A375 (cell line): Measurements from ENCODE around the genes TXNDC2, NAPG and CHMP1B.

DNA sequence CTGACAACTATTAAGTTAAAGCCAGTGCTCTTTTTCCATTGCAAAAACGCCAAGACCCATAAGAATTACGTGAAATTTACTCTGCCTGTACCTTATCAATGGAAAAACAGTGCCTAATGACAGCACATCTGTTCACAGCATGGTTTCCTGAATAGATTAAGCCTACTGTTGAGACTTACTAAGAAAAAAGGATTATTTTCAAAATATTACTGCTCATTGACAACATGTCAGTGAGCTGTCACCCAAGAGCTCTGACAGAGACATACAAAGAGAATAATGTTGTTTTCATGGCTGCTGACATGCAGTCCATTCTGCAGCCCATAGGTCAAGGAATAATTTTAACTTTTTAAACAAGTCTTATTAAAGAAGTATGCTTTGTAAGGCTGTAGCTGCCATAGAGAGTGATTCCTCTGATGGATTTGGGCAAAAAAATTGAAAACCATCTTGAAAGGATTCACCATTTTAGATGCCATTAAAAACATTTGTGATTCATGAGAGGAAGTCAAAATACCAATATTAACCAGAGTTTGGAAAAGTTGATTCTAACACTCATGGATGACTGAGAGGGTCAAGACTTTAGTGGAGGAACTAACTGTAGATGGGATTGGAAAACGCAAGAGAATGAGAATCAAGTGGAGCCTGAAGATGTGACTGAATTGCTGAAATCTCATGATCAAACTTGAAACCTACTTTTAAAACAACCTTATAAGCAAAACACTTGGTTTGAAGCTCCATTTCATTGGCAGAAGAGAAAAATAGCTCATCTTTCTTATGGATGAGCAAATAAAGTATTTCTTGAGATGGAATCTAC is 53.2 kb downstream of the ANKRD12 start:
- RAMPAGE, long total RNA, result no peak

GRCh38 chr18:9333890-9334320 is 668 bp upstream of the TWSG1 start:
- RAMPAGE, long total RNA, result no peak

DNA sequence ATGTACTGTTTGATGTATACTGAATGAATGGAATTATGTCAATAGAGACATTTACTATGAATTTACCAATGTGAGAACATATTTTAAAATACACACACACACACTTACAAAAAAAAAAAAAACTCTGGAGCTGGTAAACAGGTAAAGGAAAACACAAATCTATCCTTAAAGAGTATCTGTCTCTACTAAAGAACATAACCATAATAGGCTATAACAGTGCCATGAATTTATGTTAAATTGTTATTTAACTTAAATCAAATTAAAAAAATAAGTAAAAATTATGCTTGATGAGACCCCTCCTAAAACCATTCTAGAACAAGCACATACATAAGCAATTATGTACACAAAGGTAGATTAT is 21.8 kb downstream of the PPP4R1 start:
- RAMPAGE, long total RNA, result no peak

DNA sequence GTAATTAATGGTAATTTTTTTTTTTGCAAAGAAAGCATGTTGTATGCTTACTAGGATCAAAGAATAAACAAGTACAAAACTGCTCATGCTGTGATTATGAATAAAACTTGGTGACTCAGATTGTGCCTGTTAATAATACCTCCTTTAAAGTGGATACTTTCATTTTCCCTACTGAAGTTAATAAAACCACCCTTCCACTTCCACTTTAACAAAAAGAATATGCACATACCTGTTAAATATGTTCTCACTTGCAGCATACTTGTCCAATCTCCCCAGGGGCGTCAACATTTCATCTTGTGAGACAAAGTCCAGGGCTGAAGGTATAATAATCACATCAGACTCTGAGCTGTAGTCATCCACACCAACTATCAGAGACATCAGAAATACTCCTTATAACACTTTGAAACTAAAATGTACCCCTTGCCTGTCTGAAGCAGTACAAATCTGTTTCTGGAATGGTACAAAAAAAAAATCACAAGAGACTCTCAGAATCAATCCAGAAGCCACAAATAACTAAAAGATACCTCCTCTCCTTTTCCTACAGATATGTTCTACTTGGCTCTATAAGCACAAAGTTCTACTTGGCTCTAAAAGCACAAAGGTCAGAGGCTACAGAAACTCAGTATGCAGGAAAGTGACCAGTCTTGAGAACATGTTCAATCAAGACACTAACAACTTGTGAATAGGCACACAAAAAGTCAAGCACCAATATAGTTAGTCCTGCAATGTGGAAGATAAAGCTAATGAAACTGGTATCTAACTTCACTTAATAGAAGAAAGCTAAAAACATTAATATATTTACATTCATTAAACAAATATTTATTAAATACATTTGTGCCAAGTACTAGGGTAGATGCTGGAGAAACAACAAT is 19.3 kb downstream of the PPP4R1 start:
- RAMPAGE, long total RNA, result no peak

DNA sequence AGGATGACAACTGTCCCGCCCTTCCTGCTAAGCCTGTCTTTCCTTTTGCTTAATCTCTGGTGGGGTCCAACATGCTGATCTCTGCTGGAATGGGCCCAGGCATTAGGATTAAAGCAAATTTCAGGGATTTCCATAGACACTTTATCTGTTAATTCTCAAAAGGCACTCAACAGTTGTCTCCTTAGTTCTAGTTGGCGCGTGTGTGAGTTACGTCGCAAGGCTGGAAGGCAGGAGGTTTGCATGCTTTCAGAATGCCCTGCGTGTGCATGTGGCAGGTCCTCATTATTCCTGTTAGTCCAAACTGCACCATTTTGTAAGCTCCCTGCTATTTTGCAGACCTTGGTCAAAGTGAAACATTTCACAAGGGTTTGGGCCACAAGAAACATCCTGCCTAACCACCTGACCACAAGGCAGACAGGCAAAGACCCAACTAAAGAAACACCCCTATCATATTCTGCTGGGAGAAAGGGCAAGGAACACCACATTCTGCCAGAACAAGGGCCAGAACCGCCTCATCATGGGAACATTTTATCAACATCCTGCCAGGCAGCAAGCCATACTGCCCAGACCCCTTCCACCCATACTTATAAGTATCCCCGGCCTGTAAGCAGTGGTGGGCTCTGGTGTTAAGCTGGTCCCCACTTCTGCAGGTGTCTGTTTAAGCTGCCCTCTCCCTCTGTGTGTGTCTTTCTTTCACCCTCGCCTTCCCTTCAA is 12.1 kb upstream of the RAB31 start:
- RAMPAGE, long total RNA, result no peak

DNA sequence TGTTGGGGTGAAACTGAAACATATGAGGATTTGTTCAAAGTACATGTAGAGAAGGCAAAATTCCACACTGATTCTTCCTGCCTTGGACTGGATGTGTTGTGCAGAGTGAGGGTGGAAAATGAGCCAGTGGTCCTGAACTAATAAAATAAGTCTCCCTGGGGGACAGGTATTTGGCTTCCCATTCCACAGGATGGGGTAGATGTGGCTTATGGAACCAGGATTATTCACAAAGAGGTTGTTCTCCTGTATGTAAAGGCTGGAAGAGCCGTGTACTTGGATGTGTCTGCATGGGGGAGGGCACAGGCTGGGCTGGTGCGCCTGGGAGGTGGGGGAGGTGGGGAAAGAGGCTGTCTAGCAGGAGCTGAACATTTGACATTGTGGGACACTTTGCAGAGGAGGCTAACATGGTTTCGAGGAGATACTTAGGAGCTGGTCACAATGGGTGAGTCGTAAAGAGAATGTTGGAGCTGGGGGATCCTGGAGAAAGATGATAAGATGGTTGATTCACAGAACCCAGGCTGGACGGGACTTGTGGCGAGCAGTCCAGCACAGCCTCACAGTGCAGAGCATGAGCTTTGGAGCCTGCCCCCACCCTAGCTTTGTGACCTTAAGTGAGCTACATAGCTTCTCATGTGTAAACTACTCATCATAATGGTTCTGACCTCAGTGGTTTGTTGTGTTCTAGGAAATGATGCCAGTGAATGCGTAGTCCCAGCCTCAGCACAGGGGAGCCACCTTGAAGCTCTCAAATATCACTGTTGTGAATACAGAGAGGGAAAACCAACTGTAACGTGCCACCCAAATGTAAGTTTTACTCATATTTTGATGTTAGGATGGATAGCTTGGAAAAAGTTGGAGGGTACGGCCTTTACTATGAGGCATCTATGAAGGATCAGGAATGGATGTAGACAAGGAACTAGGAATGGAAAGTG is at the start of gene TXNDC2:
Gene TXNDC2, plus strand, starts transcription at position 697 of the 932 bp plus-strand sequence.
- RAMPAGE, long total RNA, result no peak

DNA sequence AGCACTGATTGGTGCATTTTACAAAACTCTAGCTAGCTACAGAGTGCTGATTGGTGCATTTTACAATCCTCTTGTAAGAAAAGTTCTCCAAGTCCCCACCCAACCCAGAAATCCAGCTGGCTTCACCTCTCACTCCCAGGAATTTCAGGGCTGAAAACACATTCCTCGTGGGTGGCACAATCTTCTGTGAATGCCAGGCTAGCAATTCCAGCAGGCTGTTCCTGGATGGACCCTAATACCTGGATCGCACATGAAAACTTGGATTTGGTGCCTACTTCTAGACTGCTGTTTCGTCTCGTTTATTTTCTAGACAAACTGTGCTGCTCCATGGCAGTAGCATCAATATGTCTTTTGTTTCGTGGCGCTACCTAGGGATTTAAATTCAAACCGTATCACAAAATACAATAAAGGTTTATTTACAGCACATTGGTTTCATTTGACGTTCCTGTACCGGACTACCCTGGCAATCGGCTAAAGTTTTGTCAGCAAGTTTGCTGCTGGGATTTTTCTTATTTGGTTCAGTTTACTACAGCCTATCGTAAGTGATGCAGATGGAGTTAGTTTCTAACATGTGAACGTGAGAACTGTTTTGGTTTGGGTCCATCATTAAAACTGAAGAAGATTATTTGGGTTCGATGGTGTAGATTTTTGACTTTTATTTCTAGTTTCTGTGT is 1.1 kb upstream of the VAPA start:
- RAMPAGE, long total RNA, result no peak

DNA sequence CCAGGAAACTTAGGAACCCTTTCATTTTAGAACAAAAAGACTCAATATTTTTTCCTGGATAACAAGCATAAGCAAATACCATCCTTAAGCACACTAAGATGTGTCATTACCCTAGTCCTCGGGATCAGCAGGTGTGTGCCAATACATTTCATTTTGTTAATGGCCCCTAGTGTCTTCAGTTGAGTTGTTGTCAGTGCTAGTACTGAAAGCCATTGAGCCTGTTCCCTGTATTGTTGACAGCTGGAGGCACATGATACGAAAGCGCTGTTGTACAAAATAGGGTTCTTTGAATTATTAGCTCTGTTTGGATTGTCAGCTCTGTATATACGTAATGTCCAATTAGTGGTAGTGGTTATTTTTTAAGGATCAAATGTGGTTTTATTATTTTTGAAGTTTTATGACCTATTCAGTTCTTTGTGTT is 29.5 kb downstream of the VAPA start:
- RAMPAGE, long total RNA, result no peak

GRCh38 chr18:10041043-10041743 is 127.4 kb downstream of the VAPA start:
- RAMPAGE, long total RNA, result no peak

GRCh38 chr18:10351366-10351957 is 103.0 kb upstream of the APCDD1 start:
- RAMPAGE, long total RNA, result no peak

- RAMPAGE, long total RNA, result no peak
Measured at GRCh38 chr18:10449935-10450423, 4.5 kb upstream of the APCDD1 start.

GRCh38 chr18:10514067-10514633 is 11.7 kb upstream of the NAPG start:
- RAMPAGE, long total RNA, result no peak

DNA sequence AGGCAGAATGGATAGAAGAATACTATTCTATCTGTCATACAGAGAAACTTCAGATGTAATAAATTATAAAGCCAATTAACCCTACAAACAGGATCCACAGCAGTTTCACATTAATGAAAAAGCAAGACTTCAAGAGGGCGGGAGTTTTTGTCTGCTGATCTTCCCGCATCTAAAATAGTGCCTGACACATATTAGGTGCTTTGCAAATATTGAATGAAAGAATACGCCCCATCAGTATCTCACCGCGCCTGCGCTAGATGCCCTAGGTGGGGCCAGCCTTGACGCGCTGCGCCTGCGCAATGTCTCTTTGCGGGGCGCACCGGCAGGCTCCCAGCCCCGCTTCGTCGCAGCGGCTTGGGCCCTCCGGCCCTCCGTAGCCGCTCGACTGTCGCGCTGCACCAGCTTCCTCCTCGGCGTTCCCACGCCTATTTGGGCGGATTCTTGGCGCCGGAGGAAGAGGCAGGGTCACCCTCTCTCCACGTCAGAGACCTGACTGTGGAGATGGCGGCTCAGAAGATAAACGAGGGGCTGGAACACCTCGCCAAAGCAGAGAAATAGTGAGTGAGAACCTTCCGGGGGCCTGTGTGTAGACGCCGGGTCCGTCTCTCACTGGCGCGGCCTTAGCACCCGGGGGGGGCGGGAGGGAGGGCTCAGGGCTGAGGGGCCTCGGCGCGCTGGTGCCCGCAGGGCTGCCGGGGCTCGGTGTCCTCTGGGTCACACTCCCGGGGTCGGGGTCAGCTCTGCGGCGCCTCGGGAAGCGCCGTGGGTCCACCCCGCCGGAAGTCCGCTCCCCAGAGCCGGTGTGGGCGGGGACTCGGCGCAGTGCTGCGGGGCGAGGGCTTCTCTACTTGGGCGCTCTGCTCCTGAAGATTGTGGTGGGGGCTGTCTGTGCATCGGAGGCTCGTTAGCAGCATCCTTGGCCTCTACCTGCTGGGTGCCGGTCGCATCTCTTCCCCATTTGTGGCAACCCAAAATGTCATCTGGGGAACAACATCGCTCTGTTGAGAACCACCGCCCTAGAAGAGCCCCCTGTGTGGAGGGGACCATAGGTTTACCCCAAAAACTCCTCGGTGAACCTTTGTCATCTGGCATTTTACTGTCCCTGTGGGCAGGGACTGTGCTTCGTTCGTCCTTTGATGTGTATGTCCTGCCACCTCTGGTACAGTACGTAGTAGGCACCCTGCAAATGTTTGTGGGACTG is at the start of gene NAPG:
Gene NAPG, plus strand, starts transcription at position 426 of the 1,201 bp plus-strand sequence.
- RAMPAGE, long total RNA, result no peak

- RAMPAGE, long total RNA, result no peak
Measured at GRCh38 chr18:10555710-10556319, 30.0 kb downstream of the NAPG start.

- RAMPAGE, long total RNA, result no peak
Measured at GRCh38 chr18:10660327-10660879, 134.6 kb downstream of the NAPG start.

DNA sequence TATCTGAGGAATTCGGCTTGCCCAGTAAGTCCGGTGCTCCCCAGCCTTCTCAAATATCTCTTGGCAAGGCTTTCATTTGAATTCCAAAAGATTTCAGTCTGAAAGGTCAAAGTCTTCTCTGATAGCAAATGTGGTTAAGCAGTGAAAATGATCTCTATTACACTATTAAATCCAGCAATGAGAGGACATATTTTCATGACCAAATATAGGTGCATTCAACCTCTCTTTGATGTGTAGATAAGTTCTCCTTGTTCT is 27.8 kb downstream of the PIEZO2 start:
- RAMPAGE, long total RNA, result no peak

GRCh38 chr18:11148533-11149308 is 648 bp downstream of the PIEZO2 start:
- RAMPAGE, long total RNA, result no peak

DNA sequence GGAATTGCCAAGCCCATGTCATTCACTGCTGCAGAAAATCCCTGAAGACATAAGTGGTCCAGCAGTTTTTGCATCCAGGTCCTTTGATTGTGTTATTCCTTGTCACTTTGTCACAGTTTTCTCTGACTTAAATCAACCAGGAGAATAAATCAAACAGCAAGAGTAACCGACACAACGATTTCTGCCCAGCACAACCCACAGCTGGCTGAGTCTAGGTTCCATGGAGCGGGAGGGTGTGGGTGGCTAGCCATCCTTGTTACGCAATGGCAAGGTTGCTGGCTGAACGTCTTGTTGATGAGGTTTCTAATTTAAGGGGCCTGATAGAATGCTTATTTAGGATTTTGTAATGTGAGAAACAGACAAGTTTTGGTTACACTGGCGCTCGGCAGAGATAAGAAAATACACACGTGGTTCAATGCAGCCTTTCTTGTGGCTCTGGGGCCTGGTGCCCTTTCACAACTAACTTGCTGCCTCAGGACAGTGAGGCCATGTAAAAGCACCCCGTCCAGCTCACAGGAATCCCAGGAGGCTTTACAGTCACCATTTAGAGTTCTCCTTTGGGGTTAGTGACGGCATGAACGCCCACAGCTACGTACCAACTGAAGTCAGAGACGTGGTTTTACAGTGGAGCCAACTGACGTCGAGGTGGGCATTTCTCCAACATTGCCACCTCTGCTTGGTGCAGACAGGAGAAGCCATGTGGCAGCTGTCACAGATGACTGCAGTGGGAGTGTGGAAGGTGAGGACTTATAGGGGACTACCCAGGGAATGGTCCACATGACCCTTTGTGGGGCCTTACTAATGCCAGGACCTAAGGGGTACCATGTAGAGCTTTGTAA is 29.6 kb upstream of the PIEZO2 start:
- RAMPAGE, long total RNA, result no peak

DNA sequence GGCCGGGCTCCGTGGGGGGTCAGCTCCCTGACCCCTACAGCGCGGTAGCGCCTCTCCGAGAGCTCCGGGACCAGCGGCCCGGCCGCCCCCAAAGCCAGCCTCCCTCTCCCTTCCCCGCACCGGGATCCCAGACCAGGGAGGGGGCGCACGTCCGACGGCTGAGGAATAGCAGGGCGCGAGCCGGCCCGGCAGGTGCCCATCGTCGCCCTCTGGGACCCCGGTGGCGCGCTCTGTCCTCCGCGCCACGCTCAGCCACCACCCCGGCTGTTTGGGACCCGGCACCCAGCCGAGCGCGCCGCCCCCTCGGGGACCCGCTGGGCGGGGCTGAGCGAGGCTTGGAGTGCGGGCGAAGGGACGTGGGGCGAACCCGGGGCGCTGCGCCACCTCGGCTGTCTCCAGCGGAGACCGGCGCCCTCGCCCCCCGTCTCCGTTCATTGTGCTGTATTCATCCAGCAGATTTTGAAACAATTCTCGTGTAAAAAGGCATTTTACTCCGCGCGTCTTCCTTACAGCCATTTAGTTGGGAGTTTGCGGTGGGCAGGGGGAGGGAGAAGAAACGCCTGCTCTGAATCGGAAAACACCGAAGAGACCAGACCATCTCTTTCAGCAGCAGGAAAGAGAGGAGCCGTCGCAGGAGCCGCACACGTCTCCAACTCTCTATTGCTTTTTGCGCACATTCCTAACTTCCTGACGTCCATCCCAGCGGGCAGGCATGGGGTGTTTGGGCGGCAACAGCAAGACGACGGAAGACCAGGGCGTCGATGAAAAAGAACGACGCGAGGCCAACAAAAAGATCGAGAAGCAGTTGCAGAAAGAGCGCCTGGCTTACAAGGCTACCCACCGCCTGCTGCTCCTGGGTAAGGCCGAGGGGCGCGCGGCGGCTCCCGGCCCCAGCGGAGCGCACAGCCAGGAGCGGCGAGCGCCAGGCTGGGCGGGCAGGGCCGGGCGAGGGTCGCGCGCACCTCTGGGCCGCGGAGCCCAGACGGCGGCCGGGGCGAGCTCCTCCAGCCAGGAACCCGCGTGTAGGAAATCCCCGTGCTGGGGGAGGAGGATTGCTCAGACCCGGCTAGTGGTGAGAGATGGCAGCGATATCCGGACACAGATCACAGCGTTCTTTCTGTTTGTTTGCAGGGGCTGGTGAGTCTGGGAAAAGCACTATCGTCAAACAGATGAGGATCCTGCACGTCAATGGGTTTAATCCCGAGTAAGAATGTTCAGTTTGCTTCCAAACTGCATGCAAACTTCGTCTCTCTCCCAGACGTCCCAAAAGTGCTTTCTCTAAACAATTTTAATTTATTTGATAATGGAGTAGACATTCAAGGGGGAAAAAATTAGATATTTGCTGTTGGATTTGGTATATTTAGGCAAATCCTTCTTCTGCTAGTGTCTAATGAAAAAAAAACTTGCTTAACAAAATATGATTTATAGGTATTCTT is 63.2 kb downstream of the GNAL start:
- RAMPAGE, long total RNA, result no peak

- RAMPAGE, long total RNA, result start-site peak on the plus strand at chr18:11851390-11851446, 65 and 33 reads in 2 replicates
Measured at GRCh38 chr18:11850573-11851568, at the start of gene CHMP1B. Gene CHMP1B, plus strand, starts transcription at chr18:11851413.